Amniotic epithelial cell (primary cell): ENCODE measurements around the gene TEDDM1.

- RRBS = no CpG with 5 or more reads among the region's 9 CpGs
These were observed 59.5 kb downstream of the CEP350 start for GRCh38 chr1:180013922-180014670.

DNA sequence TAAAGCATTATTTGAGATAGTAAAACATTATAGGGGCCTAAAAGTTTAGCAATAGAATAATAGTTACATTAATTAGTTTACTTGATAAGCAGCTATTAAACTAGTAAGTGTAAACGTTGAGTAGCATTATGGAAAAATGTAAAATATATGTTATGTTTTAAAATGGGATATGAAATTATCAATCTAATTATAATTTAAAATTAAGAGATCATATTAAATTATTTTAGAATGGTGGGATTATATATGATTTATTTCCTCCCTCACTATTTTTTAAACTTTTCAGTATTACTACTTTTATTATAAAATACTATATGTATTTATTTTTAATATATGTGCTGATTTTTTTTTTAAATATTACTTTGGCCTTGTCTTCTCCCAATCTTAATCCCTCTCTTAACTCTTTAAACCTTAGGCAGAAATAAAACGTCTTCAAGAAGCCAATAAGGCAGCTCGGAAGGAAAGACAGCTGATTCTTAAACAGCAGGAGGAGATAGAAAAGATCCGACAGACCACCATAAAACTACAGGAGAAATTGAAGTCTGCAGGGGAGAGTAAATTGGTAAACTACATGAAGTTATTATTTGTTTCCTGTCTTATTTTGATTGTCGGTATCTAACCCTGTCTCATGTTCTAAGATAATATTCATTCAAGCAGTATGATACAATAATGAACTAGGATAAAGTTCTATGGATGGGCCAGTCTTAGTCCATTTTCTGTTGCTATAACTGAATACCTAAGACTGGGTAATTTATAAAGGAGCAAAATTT, 92.7 kb upstream of the QSOX1 start:
- RRBS = no CpG with 5 or more reads among the region's 5 CpGs

- RRBS = no CpG with 5 or more reads among the region's 26 CpGs
These were observed 700 bp downstream of the QSOX1 start for GRCh38 chr1:180155238-180155900.

DNA sequence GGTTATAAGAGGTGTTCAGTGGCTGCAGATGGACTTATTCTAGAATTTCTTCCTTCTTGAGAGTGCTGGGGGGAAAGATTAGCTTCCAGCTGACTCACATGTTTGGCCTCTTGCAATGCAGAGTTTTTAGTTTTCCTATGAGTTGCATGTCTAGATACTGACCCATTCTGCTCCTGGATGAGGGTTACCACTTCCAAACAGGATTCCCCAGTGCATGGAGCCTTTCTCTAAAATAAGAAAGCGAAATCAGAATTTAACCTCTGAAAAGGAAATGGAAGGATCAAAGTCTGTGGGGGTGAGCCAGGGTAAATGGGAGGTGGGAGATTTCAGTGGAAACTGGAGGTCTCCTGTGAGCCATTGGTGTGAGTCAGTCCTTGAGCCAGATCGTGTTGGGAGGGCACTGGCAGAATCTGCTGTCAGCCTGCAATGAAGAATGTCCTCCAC, 2.2 kb downstream of the QSOX1 start:
- RRBS = no CpG with 5 or more reads among the region's 2 CpGs

DNA sequence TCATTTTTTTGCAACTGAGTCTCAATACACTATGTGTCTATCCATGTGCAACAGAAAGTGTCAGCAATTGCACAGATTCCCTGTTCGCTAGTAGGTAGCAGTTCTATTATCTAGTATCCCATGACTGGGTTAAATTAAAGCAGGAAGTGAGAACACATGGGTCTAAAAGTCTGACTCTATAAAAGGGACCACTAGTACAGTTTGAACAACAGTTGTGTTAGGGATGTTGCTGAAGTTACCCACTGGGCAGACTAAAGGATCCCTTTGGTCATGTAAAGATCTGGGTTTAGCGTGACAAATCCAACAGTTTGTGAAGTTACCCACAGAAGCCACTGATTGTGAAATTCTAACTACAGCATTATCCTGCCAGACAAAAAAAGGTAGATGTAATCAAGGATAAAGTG, 5.6 kb downstream of the QSOX1 start:
- RRBS = no CpG with 5 or more reads among the region's 2 CpGs

DNA sequence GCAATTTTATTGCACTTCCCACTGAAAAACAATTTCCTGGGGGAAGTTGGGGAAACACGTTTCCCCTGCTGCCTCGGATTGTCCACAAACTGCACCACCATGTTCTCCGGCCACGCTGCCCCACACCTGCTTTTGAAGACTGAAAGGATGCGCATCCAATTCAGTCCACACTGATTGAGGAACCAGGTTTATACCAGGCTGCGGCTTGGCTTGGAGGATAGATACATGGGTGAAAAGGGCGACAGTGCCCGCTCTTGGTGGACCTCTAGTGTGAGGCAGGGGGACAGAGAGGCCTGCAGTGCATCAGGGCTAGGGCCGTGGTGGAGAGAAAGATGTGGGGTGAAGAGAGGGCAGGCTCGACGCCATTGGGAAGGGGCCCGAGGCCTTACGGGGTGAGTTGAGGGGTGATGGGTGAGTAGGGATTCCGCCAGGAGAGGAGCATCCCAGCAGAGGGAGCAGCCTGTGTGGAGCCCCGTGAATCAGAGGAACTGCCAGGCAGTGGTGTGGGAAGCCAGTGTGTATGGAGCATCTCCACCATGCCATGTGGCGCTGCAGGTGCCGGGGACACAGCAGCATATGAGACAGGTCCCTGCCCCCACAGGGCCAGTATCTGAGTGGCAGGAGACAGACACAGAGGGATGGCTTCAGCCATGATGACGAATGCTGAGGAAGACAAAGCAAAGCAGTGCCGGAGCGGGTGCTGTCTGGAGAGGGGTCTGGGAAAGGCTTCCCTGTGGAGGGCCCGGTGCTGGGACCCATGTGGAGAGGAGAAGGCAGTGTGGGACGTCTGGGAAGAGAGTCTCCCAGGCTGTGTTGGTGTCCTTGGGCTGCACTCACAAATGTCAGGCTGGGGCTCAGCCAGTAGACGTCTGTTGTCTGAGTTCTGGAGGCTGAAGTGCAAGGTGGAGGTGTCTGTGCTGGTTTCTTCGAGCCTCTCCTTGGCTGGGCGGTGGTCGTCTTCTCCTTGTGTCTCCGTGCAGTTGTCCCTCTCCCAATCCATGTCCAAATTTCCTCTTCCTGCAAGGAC, 36.6 kb downstream of the QSOX1 start:
- RRBS = 93% methylated on average over 3 of the region's 27 CpGs

GRCh38 chr1:180542602-180542934, 40.2 kb upstream of the ACBD6 start:
- RRBS = no CpG with 5 or more reads among the region's 4 CpGs

DNA sequence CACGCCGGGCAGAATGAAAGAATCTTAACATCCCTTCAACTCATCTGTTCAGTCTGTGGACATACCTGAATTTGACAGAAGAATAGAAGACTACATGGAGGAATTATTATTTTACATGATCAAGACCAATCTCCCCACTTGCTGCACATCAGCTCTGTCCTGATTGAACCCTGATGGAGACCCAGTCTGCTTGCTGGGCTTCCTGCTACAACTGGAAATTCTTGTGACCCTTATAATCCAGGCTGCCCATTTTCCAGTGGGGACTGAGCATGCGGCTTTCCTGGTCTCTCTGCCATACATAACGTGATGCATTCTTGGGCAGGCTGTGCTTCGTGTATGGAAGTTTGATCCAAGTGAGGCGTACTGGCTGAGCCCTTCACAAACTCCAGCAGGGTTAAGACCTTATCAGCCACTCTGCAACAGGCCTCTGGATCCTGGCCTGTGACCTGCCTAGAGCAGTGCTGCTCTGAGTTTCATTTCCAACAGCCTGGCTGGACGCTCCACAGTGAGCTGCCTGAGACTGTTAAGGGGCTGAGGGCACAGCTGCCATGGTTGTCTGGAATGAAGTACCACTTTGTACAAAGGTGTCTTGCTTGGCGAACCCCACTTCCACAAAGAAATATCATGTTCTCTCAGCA, 28.7 kb upstream of the XPR1 start:
- RRBS = no CpG with 5 or more reads among the region's 8 CpGs

- RRBS = no CpG with 5 or more reads among the region's 7 CpGs
These were observed 41.2 kb downstream of the STX6 start for GRCh38 chr1:180981483-180981950.

- RRBS = no CpG with 5 or more reads among the region's 8 CpGs
These were observed 17.3 kb downstream of the IER5 start for GRCh38 chr1:181105890-181106199.

- RRBS = no CpG with 5 or more reads among the region's 12 CpGs
These were observed 47.2 kb downstream of the IER5 start for GRCh38 chr1:181135439-181136443.

DNA sequence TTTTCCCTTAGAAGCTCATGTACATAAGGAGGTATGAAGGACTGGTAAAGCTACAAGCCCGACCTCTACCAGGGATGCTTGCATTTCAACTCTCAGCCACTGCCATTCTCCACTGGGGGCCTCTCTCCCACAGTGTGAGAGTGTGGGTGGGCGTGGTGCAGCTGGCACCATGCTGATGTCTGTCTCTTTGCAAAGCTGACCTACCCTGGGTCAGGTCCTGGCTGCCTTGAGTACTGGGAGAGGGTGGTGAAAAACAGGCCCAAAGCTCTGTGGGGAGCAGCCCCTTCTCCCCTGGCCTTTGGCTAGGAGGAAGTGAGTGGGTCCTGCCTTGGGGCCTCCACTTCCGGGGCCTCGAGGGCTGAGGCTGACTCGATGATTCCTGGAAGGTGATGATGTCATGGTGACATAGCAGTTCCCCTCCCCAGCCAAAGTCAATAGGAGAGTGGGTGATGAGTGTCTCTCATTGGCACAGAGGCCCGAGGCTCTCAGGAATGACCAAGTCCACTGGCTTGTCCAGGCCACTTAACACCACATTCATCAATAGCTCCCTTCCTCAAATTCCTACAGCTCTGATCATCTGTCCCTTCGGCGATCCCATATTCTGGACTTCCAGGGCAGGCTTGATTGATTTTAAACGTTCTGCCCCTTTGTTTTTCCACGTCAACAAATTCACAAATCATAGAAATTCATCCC, 53.0 kb downstream of the IER5 start:
- RRBS = no CpG with 5 or more reads among the region's 10 CpGs

DNA sequence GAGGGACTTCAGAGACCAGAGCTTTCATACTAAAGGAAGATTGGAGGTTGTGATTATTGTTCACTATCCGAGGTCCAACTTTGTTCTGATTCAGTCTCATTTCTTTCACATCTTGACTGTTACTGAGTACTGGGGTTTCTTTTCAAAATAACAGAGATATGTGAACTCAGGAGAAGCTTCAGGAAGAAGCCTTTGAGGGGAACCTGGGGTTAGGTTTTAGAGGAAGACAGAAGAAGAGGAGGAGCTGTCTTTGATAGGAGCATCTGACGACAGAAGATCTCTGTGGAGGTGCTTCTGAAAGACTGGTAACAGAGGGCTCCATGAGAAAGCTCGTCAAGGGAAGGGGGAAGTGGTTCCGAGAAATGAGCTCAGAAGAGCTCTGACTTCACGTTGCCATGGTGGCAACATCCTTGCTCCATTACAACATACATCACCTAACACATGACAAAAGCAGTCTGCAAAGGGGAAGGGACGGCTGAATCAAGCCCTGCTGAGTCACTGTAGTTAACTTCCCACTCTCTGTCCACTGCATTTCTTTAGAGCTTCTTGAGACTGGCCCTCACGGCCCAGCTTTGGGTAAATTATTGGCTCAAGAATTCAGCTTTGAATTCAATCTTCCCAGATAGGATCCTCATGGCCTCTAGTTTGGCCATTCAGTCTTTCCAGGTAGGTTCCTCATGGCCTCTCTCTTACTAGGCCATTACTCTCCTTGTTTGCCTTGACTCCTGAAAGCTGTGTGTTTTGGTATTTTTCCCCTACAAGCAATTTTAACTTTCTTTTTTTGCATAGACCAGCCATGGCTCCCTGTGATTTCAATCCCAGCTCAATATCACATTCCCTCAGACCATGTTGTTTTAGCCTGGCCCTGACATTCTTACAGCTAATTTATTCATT, 87.9 kb upstream of the ZNF648 start:
- RRBS = no CpG with 5 or more reads among the region's 7 CpGs

DNA sequence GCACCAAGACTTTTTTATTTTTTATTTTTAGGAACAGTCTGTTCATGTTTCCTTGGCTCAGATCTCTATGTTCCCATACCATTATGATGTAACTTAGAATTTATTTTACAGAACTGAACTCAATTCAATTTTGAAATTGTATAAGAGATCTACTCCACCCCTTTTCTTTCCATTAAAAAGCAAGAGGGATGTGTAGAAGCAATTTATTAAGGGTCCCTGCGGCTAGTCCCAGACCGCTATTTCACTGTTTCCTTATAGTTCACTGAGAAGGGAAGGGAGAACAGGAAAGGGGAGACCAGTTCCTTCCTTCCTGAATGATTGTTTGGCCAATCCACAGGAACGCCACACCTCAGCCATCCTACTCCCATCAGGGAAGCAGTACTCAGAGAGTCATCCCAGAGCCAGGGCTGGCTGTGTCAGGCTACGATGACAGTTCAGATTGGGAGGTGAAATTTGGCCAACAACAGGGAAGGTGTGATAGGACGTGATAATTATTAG, 112.6 kb upstream of the ZNF648 start:
- RRBS = no CpG with 5 or more reads among the region's 5 CpGs

DNA sequence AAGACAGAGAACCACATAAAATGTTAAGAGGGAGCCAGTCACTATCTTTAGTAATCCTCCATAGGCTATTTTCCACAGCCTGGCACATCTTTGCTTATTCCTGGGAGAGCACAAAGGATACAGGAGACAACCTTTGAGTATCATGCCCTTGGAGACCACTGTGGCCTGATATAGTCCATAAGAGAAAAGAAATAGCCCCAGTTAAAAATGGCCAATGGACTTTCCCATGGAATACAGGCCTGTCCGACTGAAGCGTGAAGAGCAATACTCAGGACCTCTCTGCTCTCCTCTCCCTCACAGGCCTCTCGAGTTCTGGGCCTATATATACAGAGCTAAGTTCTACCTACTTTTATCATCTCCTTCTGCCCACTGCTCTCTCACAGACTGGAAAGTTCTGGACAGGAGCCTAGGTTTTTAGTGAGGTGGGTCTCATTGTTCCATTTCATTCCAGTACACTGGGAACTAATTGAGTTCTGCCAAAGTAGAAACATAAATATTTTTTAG, at the start of gene TEDDM1:
Gene TEDDM1, minus strand, starts transcription at position 326 of the 504 bp plus-strand sequence.
- RRBS = no CpG with 5 or more reads among the region's 3 CpGs

DNA sequence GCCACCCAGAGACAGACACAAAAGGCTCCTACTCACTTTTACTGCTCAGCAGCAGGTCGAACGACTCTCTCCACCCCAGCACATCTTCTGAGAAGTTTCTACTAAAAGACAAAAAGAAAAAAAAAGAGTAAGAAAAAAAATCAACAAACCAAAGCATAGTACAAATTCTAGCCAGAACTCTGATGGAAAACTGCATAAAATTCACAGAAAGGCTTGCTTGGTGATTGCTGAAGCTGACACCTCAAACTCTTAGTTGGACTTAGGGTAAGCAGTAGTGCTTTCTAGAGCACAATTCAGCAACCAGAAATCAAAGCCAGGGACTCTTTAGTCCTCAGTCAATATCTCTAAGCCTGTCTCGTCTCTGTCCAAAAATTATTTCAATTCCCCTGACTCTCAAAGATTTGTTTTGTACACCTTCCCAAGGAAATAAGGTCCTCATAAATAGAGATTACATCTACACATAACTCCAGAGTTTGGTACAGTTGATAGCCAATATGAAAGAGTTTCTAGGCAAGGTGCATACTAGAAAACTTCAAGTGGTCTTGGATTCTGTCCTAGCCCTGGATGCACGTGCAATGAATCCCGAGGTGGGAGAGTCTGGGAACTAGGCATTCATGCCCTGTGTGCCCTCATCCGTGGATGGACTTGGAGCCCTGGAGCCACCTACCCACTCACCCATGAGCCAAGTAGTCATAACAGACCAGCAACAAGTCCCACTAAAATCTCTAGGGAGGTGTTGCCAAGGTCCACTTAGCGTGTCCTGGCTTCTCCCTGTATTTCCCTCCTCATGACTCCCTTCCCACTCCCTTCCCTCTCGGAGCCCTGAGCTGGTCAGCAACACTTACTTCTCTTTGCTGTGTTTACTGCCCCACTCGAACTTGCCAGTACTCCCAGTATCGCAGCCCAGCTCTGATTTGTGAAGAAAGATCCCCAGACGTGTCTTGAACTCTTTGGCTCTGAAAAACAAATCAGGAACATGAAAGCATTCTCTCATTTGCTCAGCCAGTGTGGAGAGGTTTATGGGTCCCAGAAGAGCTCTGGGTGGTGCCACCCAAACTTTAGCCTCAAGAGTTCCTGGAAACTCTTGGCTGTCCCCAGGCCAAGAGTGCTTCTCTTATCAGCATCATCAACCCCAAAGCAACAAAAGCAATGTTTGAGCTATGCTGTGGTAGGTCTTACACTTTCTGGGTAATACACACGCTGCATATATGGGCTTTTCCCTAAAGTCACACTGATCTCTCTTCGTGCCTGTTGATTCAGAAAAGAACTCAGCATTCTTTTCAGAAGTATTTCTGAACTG, 1.4 kb downstream of the RGS16 start:
- RRBS = no CpG with 5 or more reads among the region's 13 CpGs

GRCh38 chr1:182671583-182672263, 12.7 kb downstream of the RGS8 start:
- RRBS = no CpG with 5 or more reads among the region's 15 CpGs

GRCh38 chr1:182676389-182676928, 7.9 kb downstream of the RGS8 start:
- RRBS = no CpG with 5 or more reads among the region's 6 CpGs

DNA sequence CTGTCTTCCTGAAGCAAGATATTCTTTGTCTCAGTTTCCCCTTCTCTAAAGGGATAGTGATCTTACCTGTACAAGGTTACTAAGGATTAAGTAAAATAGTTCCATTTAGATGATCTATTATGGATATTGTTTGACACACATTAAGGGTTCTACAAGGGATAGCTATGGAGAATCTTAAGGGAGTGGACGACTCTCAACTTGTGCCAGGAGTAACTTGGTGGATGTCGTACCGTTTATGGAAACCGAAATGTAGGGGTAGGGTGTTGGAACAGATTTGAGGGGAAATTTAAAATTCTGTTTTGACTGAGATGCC, 1.4 kb downstream of the DHX9 start:
- RRBS = no CpG with 5 or more reads among the region's 4 CpGs